Measurements from ENCODE around the genes SCGB1C1, SIRT3, PKP3 and RPLP2.

- PRO-cap, 2 experiments = no peak in any of the 2 experiments
These were observed at the start of gene SCGB1C1 for GRCh38 chr11:192674-193163. Gene SCGB1C1 (plus strand): TSS chr11:193078.

DNA sequence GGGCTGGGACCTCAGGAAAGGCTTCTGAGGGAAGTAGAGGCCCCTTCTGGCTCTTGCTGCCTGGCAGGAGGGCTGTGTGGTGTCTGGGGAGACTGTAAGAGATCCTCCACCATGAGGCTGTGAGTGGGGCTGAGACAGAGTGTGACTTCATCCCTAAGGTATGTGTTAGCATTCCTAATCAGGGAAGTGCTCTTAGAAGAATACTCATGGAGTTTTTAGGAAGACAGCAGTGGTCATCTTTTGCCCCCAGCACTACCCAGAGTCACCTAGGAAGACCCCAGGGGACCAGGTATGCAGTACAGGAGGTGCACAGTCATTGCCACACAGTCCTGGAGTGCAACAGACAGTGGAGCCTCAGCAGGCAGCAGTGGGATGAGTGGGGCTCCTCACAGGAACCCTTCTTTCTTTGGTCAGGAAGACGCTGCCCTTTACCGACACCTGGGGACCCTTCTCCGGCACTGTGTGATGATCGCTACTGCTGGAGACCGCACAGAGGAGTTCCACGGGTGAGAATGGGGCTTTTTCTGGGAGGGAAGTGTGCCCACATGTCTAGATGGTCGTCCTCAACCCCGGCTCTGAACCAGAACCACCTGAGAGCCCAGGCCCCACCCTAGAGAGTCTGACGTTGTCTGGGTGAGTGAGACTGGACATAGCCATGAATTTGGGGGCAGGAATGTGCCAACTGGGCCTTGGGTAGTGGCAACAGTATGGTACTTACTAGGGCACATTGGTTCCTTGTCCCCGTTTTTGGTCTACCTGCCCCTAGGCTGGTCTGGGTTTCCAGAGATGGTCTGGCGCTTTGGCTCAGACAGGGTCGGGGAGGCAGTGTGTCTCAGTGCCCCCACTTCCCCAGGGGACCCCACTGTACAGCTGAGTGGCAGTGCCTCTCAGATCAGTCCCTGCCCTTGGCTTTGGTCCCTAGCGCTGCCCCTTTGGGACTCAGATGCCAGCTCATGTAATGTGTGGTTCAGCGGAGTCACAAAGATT lies 2.9 kb downstream of the RIC8A start:
- PRO-cap, 2 experiments = no peak in any of the 2 experiments

- PRO-cap, 2 experiments = no peak in any of the 2 experiments
These were observed 11.5 kb downstream of the RIC8A start for GRCh38 chr11:218765-219742.

DNA sequence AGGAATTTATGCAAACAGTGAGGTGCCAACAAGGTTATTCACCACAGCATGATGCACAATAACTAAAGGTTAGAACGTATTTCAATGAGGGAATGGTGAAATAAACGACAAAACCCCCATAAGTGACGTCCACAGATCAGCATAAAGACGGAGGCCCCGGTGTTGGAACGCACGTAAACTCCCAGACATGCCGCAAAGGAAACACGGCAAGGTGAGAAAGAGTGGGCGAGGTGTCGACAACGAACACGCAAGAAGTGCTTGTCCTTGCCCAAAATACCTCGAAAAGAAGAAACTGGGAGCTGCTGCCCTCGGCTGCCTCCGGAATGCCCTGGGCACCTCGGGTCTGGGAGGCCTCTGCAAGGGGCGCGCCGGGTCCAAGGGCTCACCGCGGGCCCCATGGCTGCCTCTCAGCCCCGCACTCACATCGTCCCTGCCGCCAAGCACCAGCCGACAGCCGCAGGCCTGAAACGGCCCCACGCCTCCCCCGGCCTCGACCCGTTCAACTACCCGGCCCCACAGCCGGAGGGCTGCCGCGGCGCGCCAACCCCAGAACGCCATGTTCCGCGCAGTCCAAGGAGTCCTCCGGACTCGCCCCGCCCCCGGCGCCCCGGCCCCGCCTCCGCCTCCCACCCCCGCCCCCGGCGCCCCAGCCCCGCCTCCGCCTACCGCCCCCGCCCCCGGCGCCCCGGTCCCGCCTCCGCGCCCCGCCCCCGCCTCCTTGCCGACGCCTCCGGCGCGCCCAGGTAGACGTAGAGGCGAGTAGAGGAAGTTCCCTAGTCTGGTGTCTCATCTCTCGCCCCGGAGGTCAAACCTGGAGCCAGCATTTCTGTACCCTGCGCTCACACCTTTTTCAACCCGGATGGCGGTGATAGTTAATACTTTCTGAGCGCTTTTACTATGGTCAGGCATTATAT lies at the start of gene SIRT3:
SIRT3 (minus strand) TSS at position 572 of the 914 bp plus-strand sequence.
- PRO-cap, 2 experiments = peak in 2 of 2 experiments; most common plus-strand start position 746 of the sequence (in 1); most common minus-strand start position 572 of the sequence (in 2)

GRCh38 chr11:238732-239171 lies 2.0 kb downstream of the PSMD13 start:
- PRO-cap, 2 experiments = no peak in any of the 2 experiments

GRCh38 chr11:266907-268099 lies 10.9 kb upstream of the NLRP6 start:
- PRO-cap, 2 experiments = peak in 2 of 2 experiments; most common plus-strand start chr11:267601 (in 1)

- PRO-cap, 2 experiments = no peak in any of the 2 experiments
These were observed 285 bp upstream of the NLRP6 start for GRCh38 chr11:277973-278270.

DNA sequence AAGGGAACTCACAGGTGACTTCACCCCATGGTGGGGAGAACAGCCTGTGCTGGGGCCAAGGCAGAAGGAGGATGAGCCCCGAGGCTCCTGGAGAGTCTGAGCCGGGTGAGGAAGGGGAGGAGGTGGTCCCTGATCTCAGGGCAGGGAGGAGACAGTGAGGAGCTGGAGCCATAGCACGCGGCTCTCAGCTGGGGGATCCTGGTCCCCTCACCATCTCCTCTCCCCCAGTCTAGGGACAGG lies 1.1 kb downstream of the IFITM2 start:
- PRO-cap, 2 experiments = no peak in any of the 2 experiments

- PRO-cap, 2 experiments = no peak in any of the 2 experiments
These were observed 2.9 kb upstream of the IFITM1 start for GRCh38 chr11:310929-311258.

GRCh38 chr11:393701-393850 lies 433 bp upstream of the PKP3 start:
- PRO-cap, 2 experiments = no peak in any of the 2 experiments

DNA sequence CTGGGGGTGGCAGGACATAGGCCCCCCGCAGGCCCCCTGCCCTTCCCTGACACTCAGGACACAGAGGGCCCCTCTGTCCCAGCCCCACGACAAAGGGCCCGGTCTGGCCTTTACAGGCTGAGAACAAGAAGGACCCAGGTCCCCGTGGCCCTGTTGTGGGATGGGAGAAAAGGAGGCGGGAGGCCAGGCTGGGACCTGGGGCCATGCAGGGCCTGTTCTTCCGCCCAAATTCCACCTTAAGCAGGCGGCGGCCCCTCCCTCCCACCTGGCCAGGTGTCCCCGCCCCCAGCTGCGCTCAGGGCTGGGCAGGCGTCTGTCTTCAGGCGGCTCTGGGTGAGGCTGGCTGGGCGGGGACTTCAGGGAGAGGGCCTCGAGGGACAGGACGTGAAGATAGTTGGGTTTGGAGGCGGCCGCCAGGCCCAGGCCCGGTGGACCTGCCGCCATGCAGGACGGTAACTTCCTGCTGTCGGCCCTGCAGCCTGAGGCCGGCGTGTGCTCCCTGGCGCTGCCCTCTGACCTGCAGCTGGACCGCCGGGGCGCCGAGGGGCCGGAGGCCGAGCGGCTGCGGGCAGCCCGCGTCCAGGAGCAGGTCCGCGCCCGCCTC lies at the start of gene PKP3:
PKP3 (plus strand) TSS at position 359 of the 604 bp plus-strand sequence.
- PRO-cap, 2 experiments = no peak in any of the 2 experiments

- PRO-cap, 2 experiments = no peak in any of the 2 experiments
These were observed 4.3 kb upstream of the IRF7 start for GRCh38 chr11:620014-620549.

DNA sequence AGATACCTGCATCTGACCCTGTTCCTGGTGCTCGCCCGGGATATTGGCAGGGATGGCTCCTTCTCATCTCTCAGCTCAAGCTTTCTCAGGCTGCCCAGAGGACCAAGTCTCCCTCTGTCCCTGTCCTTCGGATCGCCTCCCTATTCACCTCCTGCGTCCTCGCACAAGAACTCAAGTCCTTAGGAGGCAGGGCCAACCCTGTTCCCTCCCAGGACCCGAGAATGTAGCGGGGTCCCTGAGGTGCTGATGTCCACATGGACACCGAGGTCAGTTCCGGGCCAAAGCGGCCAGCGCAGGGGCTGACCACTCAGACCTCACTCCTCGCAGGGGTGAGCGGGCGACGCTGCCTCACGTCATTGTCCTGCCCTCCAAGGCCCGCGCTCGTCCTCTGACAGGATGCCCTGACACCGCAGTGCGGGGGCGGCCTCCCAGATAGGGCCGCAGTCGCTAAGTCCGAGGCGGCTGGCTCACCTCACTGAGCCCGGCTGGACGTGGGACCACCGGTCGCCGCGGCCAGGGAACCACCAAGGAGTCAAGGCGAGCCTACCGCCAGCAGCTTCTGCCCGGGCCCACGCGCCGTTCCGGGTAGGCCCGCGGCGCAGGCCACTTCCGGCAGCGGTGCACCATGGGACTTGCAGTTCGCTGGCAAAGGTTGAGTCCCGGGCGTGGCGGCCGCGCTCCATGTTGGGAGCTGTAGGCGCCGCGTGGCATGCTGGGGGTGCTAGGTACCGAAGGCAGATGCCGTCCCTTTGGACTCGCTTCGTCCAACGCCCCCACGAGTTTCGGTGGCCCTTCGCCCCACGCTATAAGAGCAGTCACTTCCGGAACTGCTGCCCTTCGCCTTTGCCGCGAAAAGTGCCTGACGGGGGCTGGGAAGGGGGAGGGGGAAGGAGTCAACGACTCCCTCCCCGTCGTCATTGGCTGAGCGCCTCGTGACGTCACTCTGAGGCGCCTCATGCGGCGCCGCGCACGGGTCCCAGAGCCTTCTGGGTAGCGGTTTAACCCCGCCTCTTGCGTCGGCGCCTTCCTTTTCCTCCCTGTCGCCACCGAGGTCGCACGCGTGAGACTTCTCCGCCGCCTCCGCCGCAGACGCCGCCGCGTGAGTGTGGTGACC lies at the start of gene RPLP2:
RPLP2 (plus strand) TSS at position 1,027 of the 1,114 bp plus-strand sequence.
- PRO-cap, 2 experiments = peak in 2 of 2 experiments; most common plus-strand start position 356 of the sequence (in 2); most common minus-strand start position 331 of the sequence (in 2)

DNA sequence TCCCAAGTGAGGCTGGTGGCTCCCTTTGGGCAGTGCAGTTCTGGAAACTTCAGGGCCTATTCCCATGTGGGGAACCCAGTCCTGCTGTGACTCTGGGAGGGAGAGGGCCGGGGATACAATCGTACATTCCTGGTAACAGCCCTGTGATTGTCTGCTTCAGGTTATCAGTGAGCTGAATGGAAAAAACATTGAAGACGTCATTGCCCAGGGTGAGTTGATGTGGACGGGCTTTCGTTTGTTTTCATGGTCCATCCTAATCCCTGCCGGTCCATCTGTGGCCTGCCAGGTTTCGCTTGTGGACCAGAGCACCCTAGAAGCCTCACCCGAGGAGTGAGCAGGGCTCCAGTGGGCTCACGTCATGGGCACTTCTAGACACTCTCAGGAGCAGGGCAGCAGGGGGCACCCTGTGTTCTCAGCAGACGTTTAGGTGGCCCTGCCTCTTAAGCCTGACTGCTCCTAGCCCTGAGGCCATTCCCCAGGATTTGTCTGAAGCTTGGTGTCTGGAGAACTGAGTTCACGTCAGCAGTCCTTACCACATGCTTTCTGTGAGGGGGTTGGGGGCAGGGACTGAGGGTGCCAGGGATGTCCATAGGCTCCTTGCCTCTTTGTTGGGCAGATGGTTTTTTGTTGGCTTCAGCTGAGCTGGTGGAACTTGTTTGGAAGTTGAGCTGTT lies 1.8 kb downstream of the RPLP2 start:
- PRO-cap, 2 experiments = no peak in any of the 2 experiments

DNA sequence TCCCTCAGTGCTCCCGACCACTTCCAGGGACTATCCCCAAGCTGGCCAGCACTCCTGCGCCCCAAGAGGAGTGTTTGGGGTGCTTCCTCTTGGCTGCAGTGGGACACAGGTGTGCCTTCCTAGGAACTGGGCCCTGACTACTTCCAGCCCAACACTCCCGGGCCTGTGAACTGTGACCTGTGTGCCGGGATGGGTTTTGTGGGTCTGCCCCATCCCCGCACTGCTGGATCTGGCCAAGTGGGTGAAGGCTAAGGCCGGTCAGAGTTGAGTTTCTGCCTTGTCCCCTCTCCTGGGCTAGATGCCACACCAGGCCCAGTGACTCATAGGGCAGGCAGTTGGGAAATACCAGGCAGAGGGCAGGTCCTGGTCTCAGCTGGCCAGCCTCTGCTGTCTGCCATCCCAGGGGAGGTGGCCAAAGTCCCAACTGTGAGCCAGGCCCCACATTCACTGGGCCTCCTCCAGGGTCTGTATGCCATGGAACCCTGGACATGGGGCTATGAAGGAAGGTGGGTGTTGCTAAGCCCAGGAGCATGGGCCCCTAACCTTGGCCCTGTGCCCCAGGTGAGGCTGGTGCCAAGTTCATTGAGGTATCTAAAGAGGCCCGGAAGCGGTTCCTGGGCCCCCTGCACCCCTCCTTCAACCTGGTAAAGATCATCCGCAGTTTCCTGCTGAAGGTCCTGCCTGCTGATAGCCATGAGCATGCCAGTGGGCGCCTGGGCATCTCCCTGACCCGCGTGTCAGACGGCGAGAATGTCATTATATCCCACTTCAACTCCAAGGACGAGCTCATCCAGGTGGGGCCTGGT lies 2.6 kb downstream of the PNPLA2 start:
- PRO-cap, 2 experiments = peak in 2 of 2 experiments; most common plus-strand start position 412 of the sequence (in 1); most common minus-strand start position 172 of the sequence (in 1)

DNA sequence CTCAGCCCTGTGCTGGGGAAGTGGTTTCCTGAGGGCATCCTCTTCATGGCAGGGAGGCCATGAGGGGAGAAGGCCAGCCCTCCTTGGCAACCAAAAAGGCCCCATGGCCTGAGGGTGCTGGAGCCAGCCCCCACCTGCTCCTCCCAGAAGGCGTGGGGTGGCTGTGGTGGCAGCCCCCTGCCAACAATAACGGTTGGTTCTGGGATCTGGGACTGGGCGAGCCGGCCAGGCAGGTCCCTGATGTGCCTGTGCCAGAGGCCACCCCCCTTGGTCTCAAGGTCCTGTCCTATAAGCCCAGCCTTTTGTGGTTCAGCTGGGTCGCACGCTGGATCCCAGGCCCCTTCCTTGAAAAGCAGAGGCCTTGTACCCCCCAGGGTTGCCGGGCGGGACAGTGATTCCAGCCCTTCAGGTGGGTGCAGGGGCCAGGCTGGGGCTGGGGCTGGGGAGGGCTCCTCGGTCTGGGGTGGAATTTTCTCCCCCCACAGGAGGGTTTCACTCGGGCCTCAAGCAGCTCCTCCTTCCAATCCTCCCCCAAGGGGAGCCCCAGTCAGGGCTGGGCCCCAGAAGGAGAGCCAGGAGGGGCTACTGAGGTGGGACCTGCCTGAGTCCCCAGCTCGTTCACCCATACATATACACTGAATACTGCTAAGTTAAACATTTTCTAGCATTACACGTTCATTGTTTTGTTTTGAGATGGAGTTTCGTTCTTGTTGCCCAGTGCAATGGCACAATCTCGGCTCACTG lies 1.7 kb upstream of the CRACR2B start:
- PRO-cap, 2 experiments = no peak in any of the 2 experiments

DNA sequence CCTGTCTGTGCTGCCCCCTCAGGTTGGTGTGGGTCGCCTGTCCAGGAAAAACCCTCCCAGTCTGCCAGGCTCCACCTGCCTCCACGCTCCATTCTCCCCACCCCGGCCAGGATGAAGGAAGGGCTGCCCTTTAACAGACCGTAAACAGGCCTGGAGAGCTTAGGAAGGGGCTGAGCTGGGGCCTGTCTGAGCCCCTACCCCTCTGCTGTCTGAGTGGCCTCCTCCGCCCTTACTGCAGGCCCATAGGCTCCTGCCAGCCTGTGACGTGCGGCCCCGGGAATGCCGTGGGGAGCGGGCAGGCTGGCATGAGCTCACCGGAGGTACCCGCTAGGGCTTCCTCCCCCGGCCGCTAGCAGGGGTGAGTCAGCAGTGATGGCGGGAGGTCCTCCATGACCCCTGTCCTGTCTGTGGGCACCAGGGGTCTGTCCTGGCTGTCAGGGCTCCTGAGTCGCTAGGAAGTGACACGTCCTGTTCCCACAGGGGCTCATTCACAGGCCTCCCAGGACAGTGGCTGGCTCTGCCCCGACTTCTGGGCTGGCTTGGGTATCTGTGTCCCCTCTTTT lies 2.1 kb downstream of the CD151 start:
- PRO-cap, 2 experiments = peak in 2 of 2 experiments; most common plus-strand start position 352 of the sequence (in 2); most common minus-strand start position 215 of the sequence (in 2)

DNA sequence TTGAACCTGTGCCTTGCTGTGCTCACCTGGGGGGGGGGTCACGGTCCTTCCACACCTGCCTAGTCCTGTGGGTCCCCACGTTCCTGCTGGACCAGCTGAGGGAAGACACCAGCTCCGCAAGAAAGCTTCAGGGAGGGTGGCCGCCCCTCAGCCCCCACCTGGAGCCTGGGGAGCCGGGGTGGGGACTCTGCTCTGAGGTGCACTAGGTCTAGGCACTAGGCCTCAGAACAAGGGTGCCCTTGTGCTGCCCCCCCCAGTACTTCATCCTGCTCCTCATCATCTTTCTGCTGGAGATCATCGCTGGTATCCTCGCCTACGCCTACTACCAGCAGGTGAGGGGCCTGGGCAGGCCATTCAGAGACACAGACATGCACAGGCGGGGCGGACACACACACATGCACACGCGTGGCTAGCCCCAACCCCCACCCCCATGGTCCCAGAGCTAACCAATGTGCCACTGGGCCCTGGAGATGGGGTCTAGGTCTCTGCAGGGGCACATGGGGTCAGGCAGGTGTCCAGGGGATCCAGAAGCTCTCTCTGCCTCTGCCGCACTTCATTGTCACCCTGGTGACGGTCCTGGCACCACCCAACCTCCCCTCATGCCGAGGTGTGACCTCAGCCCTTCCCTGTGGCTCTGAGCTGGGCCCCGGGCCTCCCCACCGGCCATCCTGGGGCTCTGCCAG lies 3.9 kb downstream of the CD151 start:
- PRO-cap, 2 experiments = no peak in any of the 2 experiments

- PRO-cap, 2 experiments = no peak in any of the 2 experiments
These were observed 2.0 kb downstream of the TSPAN4 start for GRCh38 chr11:844591-845145.

GRCh38 chr11:862470-862913 lies 19.8 kb downstream of the TSPAN4 start:
- PRO-cap, 2 experiments = no peak in any of the 2 experiments